ENCODE results near the genes ARFIP2 and TIMM10B.

- PRO-cap: no peak
Observed at GRCh38 chr11:6365534-6366141, 24.6 kb upstream of the SMPD1 start.

DNA sequence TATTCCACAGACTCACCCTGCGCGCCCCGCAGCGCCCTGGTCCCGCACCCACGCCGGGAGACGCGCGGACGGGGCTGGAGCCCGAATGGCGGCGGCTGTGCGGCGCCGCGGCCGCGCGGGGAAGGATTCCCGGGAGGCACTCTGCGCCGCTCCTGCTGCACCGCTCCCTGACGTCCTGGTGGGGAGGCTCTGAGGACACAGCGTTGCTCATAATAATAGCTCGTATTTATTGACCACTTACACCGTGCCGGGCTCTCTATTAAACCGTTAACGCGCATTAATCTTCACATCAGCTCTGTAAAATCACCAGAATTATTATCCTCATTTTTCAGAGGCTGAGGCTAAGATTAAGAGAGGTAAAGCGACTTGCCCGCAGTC is 425 bp upstream of the APBB1 start:
- PRO-cap: unidirectional peak, minus-strand start at position 180 of the sequence

DNA sequence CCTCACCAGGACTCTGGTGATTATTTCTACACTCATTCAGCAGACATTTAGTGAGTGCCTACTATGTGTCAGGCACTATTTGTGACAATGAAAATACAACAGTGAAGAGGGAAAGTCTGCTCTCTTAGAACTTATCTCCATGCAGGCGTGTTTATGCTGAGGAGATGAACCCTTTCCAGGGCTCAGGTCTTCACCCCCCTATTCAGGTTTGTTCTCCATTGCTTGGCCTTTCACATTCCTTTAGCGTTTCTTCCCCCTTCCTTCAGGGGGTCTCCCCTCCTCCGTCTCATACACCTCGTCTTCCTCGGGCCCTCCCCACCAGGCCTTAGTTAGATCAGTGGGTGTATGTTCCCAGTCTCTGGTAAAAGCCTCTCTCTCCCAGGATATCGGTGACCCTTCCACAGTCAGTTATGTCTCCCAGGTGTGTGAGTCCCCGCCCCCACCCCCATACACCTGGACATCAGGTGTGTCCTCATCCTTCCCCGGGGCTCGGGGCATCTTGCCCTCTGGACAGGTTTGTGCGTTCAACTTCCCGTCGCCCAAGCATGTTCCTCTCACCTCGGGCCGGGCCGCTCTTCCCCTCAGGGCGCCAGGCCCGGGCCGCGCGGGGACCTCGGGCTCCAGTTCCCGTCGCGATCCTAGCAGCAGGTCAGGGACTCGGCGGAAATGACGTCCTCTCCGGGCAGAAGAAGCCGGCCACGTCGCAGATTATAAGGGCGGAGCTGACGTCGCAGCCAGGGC is at the start of gene ARFIP2:
Gene ARFIP2, minus strand, starts transcription at position 659 of the 741 bp plus-strand sequence.
- PRO-cap: unidirectional peak, plus-strand start at position 289 of the sequence; bidirectional peak, plus-strand start at position 328 of the sequence, minus-strand start at position 427 of the sequence; bidirectional peak, plus-strand start outside the sequence, minus-strand start at position 659 of the sequence

DNA sequence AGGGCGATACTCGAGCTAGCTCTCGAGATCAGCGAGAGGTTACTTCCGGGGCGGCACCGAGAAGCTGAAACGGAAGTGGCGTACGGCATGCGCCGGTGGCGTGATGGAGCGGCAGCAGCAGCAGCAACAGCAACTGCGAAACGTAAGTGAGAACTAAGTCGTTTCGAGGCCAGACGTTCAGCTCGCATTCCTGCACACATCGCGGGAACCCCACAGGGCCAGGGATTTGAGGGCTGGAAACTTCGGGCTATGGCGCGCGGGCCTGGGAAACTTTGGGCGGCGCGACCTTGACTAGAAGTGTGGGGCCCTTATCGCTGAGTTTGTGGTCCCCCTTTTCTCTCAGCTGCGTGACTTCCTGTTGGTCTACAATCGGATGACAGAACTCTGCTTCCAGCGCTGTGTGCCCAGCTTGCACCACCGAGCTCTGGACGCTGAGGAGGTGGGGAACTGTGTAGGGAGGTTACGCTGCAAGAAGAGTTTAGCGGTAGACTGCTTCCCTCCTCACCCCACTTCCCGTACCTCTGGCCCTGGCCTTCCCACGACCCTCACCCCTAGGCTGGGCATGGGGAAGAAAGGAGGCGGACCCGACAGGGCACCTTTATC is at the start of gene TIMM10B:
Gene TIMM10B, plus strand, starts transcription at position 88 of the 603 bp plus-strand sequence.
- PRO-cap: bidirectional peak, plus-strand start at position 88 of the sequence, minus-strand start outside the sequence

DNA sequence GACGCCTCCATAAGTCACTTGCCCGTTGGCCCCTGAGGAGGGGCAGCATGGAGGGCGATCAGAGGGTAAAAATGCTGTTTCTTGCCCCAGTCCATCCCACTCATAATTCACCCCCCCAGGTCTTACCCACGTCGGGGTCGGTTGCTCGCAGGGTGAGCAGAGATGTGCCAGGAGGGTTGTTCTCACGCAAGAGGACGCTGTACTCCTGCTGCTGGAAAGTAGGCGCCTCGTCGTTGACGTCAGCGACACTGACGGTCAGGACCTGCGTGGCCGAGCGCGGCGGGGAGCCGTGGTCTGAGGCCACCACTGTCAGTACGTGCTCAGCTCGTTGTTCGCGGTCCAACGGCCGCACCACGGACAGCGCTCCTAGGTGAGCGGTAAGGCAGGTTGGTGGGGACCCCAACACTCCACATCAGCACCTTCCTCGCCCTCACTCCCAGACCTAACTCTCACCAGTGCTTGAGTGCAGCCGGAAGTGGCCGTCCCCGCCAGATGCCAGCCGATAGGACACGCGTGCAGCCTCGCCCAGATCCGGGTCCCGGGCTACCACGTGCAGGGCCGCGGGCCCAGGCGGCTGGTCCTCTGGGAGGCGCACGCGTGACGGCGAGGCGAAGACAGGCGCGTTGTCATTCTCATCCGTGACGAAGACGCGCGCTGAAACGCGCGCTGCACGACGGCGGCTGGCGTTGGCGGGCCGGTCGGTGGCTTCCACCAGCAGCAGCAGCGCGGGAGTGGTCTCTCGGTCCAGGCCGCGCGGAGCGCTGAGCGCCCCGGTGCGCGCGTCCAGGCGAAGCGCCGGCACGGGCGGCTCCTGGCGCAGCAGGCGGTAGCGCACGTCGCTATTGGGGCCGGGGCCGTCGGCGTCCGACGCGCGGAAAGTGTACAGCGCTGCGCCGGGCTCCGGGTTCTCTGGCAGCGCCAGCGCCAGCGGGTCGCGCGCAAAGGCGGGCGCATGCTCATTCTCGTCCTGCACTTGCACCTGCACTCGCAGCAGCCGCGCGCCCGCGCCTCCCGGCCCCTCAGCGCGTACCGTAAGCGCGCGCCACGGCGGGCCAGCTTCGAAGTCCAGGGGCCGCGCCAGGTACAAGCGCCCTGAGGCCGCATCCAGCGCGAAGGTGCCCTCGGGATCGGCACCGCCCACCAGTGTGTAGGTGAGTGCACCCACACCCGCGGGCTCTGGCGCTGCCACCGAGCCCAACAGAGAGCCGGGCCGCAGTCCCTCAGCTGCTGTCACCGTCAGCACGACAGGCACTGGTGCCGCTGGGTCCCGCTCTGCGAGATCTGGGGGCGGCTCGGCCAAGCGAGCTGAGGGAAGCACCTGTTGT is 10.8 kb upstream of the TPP1 start:
- PRO-cap: bidirectional peak, plus-strand start at position 491 of the sequence, minus-strand start at position 443 of the sequence; unidirectional peak, minus-strand start at position 763 of the sequence; unidirectional peak, minus-strand start at position 911 of the sequence

DNA sequence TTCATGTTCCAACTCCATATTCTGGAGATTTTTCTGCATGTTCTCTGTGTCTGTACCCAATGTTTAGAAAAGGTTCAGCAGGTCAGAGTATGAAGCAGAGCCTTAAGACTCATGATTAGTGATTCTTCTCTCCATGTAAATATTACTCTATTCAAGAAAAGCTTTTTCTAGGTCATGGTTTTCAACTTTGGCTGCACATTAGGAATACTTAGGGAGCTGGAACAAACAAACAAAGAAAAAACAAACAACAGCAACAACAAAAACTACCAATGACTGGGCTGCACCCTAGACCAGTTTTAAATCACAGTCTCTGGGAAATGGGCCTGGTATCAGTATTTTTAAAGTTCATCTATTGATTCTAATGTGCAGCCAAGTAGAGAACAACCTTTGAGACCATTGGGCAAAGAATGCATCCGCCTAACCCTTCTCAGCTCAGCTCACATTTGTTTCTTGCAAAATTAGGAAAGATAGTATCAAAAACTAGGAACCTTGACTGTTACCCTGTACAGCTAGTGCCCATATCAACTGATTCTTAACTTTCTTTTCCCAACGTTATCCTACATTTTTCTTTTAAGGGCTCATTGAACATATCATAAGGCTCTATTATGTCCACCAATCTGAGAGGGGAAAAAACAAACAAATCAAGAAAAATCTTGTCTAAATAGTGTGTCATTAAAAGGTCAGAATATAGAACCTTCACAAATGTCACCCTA is 5.2 kb downstream of the SYT9 start:
- PRO-cap: no peak

- PRO-cap: no peak
Observed at GRCh38 chr11:7511277-7511774, 2.5 kb upstream of the PPFIBP2 start.

DNA sequence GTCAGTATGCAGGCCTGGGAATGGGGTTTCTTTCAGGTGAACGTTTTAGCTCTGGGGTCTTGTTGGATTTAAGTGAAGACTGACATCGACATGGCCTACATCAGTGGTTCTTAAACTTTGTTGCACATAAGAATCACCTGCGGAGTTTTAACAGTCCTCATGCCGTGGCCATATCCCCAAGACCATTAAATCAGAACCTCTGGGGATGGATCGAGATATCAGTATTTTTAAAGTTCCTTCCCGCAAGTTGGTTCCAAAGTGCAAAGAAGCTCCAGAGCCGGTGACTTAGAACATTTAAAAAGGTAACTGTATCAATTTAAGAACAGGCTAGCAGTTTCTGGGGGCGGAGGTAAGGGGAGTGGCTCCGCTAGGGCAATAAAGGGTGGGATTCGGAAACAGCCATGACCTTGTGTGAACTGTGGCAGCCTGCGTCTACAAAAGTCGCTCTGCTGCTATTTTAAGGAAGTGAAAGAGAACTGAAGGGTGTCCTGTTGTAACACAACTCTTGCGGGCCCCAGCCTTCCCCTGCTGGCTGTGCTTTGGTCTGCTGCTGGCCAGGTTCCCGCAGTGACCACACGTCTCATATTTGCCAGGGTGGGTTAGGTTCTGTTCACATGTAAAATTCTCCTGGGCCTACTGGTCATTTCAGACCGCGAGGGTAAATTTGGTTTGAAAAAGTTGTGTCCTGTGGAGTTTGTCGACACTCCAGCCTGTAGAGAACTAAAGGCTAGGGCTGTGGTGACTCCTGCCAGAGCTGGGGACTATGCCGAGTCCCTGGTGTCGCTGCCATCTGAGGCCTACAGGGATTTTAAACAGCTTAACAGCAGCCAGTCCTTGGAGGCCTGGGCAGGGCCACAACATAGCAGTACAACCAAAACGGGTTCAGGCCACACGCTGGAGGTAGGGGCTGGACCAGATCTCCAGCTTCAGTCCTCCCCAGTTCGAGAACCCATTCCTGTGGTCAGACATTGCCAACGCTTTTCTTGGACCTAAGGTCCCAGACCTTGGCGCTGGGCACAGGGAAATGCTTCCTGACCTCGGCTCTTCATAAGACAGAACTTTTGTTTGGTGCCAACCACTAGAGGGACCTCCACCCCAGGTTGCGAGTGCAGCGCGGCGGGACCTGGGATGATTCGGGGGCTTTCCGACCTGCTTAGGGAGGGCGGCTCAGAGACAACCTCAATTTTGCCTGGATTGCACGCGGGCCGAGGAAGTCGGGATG is 1.2 kb upstream of the PPFIBP2 start:
- PRO-cap: bidirectional peak, plus-strand start at position 1,182 of the sequence, minus-strand start at position 1,060 of the sequence

GRCh38 chr11:7523229-7524239 is 9.7 kb downstream of the PPFIBP2 start:
- PRO-cap: no peak

- PRO-cap: no peak
Observed at GRCh38 chr11:7605147-7606331, 67.8 kb downstream of the CYB5R2 start.

GRCh38 chr11:7639390-7640097 is 33.8 kb downstream of the CYB5R2 start:
- PRO-cap: no peak

- PRO-cap: no peak
Observed at GRCh38 chr11:7648260-7648944, 24.9 kb downstream of the CYB5R2 start.

- PRO-cap: no peak
Observed at GRCh38 chr11:7672998-7673307, 347 bp downstream of the CYB5R2 start.

DNA sequence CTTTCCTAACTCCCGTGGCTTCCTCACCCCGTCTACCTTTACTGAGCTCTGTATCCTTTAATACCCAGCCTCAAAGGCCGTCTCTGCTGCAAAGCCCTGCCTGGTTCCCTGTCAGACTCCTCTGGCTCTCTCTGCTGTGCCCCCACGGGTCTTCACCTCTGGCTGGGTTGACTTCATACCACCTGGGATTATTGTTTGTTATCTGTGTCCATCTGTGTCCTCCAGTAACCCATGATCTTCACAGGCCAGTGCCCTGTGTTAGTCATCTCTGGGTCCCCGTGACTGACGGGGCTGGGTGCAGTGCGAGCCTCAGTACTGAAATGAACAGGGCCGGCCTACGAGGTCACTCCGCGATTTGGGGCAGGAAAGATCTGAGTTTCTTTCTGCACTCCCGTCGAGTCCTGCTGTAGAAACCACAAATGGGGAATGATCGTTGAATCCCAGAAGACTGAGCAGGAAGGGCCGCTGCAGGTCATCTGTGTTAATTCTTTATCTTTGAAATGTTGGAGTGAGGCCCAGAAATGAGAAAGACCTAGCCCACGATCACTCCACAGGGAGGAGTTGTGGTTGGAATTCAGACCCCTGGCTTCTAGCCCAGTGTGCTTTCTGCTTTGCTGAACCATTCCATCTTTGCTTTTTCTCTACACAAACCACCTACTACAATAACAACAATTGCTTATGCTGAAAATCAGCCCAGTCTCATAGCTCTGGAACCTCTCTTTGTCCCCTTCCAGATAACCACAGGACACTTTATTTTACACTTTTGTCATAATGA is 12.2 kb upstream of the TUB start:
- PRO-cap: no peak

DNA sequence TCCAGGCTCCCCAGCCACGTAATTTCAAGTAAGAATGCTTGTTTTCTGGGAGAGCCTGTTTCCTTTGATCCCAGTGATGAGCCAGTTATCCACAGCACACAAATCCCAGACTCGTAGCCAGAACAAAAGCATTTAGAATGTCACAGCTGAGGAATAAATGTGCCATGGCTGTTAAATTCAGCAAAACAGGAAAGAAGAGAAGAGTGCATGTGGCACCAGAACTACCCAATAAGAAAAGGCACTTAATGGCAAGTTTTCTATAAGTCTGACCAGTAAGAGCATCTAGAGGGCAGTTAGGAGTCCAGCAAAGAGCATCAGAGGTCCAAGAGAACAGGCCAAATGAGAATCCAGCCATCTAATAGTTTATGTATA is 112.0 kb downstream of the STK33 start:
- PRO-cap: no peak

DNA sequence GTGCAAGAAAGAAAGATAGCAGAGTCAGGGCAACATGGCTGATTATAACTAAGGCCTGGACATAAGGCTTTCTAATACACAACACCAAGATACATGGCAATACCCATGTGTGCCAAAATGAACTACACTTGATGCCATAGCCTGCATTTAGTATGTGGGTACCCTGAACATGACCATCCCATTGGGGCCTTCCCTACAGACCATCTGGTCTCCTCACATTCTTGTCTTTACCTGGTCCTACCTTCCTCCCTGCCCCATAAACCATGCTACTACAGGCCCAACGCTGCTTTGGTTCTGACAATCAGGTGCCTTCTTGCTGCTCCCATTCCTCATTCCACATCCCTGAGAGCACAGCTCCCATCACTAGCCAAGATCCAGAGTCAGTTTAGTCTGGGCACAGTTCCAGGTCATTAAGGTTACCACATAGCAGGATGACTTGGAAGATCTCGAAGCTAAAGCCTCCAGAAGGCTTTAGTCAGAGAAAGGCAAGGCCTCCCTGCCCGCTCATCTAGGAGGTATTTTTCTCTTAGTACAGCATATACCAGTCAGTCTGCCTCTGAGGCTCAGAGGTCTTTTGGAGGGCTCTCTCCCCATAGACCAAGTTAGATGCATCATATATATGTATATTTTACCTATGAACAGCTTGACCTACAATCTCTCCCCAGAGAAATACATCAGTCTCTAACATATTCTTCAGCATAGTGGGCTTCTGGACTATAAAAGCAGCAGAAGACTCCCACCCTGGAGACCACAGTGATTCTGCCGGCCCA is 30.4 kb downstream of the TRIM66 start:
- PRO-cap: no peak

- PRO-cap: no peak
Observed at GRCh38 chr11:8684442-8685019, 1.9 kb downstream of the RPL27A start.

DNA sequence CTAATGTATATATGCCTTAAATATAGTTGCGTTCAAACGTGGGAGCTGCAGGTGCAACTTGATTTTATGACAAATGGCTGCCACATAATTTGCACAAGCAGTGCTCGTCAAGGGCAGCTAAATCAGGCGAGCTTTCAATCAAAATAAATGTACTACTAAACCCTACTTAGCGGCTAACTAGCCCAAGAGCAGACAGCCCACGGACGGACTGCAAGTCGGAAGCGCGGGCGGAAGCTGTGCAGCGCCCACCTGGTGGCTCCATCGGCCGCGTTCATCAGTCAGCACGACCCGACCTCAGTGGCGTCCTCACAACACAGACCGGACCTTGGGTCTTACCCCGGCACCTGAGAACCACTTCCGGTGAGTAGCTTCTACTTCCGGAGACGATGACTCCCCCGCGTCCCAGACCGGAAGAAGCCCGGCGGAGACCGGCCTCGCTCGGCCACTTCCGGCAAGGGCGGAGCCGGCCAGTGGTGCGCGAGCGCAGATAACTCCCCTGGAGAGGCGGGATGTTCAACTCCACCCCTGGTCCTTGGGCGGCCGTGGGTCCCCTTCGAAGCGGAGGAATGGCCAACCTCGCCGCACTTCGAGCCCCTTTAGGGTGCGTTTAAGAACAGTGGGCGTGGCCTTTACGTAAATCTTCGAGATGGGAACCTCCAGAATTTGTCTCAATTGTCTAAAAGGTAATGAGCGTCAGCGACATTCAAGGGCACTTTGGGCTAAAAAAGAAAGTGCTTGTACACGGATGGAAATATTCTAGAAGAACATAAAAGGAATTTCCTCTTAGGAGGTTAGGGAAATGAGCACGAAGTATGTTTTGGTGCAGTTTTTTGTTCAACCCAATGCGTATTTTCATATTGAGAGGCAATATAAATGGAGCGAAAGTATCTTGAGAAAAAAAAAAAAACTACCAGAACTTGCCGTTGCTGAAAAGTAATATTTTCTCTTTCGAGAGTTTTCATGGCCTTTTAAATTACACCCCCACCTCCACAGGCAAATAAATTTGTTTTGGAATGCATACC is 6.3 kb downstream of the RPL27A start:
- PRO-cap: bidirectional peak, plus-strand start at position 516 of the sequence, minus-strand start at position 299 of the sequence

GRCh38 chr11:8717338-8718652 is 35.2 kb downstream of the RPL27A start:
- PRO-cap: bidirectional peak, plus-strand start at chr11:8717791, minus-strand start at chr11:8717619

DNA sequence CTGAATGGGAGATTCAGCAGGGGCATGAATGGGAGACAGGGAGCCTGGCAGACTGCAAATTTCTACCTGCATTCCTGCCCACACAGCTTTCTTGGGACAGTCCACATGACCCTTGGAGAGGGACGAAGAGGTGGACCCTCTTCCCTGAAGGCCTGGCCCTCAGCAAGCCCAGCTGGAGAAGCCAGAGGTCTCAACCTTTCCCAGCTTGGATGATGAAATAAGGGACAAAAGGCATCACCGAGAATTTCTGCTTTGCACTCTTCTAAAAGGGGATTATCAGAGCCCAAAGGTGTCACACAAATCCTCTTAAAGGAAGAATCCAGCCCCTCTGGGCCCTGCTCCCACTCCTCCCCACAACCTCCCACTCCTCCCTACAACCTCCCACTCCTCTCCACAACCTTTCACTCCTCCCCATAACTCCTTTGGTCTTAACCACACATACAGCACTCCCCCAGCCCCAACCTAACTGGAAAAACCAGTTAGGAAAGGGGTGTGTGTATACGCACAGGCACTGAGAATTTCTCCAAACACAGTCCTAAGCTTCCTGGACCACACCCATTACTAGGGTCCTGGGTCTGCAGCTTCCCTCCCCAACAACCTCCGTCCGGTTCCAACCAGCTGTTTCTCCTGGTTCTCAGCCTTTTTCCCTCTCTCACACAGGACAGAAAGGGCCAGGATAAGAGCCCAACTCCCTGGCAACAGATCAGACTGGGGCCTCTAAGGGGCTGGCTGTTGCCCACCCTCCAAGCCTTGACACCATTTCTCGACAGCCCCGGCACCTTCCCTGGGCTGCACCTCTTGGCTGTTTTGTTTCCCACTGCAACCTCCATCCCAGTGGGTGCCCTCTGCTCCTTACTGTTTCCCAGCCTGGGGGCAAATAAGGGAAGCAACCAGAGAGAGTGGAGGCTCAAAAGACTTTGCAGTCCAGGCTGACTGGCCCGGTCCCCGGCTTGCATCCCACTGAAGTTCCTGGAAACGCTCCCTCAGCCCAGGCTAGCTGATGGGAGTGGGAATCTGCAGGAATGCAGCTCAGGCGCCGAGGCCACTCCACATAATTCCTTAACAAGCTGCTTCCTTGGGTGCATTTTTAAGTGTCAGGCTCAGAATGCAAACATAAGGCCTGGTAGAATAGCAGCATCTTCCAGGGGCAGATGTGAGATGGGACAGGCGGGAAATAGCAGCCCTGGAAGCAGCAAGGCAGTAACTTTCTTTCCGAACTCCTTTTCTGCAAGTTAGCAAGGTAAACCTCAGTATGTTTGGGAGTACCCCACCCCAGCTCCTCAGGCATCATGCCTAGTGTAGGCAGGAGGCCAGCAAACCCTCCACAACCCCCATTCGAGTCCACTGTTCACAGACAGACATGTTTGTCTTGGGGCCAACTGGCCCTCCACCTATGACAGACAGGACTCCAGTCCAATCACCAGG is 38.8 kb downstream of the RPL27A start:
- PRO-cap: no peak